Mammary epithelial cell (primary cell): ENCODE data around the genes BHLHE23, NKAIN4 and KCNQ2.

GRCh38 chr20:63006745-63007600, at the start of gene BHLHE23:
Gene BHLHE23 (minus strand): TSS chr20:63006964.
- CAGE, long polyA plus RNA: no peak
- RRBS: 4% methylated on average over 35 of the region's 97 CpGs

- CAGE, long polyA plus RNA: no peak
- RRBS: 7% methylated on average over 29 of the region's 46 CpGs
Observed at GRCh38 chr20:63254292-63254671, at the start of gene NKAIN4. Gene NKAIN4 (minus strand): TSS chr20:63254463.

GRCh38 chr20:63254672-63254843, 295 bp upstream of the NKAIN4 start:
- CAGE, long polyA plus RNA: no peak
- RRBS: 82% methylated on average over 5 of the region's 18 CpGs

DNA sequence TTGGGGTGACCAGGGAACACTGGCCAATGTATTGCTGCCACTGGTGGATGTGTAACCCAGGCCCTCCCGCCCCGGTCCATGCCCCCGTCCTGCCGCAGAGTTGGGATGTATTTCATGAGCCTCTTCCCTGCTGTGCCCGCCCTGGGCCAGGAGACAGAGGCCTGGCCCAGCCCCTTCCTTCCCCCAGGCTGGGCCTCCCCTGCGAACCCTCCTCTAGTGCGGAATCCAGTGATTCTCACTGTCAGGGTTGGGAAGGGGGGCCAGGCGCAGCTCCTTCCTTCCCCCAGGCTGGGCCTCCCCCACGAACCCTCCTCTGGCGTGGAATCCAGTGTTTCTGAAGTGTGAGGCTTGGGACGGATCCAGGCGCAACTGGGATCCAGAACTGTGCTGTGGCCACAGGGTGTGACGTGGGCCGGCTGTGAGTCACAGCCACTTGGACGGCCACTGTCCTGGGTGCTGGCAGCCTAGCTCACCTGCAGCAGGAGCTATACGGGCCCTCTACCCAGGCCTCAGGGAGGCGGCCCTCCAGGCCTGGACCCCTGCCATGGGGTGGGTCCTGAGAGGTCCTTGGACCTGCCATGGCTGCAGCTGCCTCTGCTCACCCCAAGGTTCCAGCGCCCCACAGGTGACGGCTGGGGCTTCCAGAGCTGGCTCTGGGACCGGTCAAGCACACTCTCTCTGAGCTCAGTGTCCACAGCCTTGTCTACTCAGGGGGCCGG, 28.3 kb downstream of the COL20A1 start:
- CAGE, long polyA plus RNA: no peak
- RRBS: no CpG with 5 or more reads among the region's 21 CpGs

DNA sequence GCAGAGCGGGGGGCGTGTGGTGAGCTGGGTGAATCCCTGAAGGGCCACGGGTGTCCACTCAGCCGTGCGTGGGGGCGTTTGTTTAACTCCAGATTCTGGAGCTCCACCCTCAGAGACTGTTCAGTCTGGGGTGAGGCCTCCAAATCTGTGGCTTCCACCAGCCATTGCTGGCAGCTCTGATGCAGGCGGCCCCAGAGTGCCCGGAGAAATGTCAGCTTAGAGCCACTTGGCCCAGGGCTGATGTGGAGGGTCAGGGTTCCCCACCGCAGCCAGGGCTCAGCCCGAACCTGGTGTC, 2.6 kb upstream of the CHRNA4 start:
- CAGE, long polyA plus RNA: no peak
- RRBS: no CpG with 5 or more reads among the region's 10 CpGs

DNA sequence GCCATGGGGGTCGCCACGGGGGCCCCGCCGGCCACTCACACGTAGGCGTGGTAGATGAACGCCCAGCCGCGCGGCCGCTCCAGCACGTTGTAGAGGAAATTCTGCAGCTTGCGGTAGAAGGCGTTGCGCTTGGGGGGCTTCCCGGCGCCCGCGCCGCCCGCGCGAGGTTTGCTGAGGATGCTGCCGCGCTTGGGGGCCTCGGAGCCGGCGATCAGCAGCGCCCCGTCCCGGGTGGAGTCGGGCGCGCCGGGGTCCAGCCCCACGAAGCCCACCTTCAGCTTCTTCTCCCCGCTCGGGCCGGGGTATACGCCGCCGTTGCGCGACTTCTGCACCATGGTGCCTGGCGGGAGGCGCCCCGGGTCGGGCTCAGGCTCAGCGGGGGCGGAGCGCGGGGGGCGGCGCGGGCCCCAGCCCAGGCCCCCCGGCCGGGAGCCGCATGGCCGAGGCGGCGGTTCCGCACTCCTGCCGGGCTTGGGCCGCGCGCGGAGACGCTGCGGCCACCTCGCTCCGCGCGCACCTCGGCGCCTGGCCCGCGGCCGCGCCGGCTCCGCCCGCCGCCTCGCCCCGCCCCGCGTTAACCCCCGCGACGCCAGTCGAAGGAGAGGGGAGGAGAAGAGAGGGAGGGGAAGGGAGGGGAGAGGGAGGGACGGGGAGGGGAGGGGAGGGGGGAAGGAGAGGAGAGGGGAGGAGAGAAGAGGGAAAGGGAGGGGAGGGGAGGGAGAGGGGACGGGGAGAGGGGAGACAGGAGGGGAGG, at the start of gene KCNQ2:
TSS of gene KCNQ2 (minus strand) at position 527 of the 754 bp plus-strand sequence.
- CAGE, long polyA plus RNA: no peak
- RRBS: 4% methylated on average over 61 of the region's 93 CpGs

DNA sequence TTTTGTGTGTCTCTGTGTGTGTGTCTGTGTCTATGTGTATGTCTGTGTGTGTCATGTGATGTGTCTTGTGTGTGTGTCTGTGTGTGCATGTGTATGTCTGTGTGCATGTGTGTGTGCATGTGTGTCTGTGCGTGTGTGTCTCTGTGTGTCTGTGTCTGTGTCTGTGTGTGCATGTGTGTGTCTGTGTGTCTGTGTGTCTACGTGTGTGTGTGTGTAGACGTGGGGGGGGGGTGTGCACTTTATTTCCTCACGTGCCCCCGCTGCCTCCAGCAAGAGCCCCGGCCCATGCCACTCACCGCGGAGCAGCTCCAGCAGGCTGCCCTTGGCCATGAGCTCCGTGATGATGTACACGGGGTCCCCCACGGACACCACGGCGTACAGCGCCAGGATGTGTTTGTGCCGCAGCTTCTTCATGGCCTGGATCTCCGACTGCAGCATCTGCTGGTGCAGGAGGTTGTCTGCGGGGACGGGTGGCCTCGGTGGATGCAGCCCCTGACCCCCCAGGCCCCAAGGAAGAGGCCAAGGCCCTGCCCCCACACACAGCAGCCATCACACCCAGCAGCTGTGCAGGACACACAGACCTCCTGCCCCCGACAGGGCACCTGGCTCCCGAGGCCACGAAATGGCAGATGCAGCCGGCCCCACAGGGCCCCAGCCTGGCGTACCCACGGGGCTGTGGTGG, 4.8 kb downstream of the PTK6 start:
- CAGE, long polyA plus RNA: no peak
- RRBS: no CpG with 5 or more reads among the region's 25 CpGs

GRCh38 chr20:63570502-63571124, 3.4 kb downstream of the HELZ2 start:
- CAGE, long polyA plus RNA: no peak
- RRBS: 95% methylated on average over 3 of the region's 21 CpGs

GRCh38 chr20:63588649-63589311, 14.7 kb upstream of the HELZ2 start:
- CAGE, long polyA plus RNA: no peak
- RRBS: 73% methylated on average over 2 of the region's 17 CpGs

GRCh38 chr20:63734073-63734930, 2.2 kb upstream of the LIME1 start:
- CAGE, long polyA plus RNA: no peak
- RRBS: 97% methylated on average over 3 of the region's 24 CpGs

GRCh38 chr20:63807769-63808158, 23.3 kb downstream of the ZBTB46 start:
- CAGE, long polyA plus RNA: no peak
- RRBS: no CpG with 5 or more reads among the region's 30 CpGs

GRCh38 chr20:63834670-63835630, 3.9 kb upstream of the ZBTB46 start:
- CAGE, long polyA plus RNA: no peak
- RRBS: 15% methylated on average over 5 of the region's 24 CpGs

DNA sequence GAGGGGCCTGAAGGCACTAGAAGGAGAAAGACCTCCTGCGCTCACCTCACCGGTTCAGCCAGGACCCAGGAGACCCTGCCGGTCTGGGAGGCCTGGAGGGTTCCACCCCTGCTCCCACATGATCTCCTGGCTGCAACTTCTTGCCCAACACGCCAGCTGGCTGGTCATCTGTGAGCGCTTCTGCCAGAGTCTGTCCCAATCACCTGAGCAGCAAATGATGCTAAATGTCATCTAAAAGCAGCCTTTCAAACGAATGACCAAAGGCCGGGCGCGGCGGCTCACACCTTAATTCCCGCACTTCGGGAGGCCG, 12.8 kb upstream of the ABHD16B start:
- CAGE, long polyA plus RNA: no peak
- RRBS: no CpG with 5 or more reads among the region's 13 CpGs

DNA sequence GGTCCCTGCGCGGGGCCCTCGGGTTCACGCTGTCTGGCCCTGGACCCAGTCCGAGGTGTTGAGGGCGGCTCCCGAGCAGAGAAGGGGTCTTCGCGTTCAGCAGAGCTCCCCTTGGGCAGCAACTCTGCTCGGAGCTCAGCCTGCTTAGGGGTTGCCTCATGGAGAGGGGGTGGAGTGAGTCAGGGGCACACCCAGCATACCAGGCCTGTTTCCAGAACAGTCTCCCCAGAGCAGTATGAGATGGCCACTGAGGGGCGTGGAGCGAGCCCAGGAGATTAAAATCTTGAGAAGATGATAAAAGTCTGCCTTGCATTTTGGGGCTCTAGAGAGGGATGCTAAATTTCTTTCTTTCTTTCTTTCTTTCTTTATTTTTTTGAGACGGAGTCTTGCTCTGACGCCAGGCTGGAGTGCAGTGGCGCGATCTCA, 692 bp downstream of the TPD52L2 start:
- CAGE, long polyA plus RNA: no peak
- RRBS: no CpG with 5 or more reads among the region's 16 CpGs

DNA sequence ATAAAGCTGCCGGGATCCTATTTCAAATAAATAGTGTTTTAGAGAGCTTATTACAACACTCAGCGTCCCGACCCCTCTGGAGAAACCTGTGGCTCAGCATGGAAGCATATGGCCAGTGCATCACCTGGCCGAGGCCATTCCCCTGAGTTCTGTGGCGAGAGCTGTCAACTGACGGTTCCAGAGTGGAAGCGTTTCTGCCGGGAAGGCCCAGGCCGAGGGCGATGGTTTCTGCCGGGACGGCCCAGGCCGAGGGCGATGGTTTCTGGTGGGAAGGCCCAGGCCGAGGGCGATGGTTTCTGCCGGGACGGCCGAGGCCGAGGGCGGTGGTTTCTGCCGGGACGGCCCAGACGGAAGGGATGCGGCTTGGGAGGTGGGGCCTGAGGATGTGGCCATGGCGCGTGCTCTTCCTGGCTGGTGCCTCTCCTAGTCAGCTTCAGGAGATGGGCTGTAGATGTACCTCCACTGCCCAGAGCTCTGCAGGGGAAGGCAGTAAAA, 12.6 kb downstream of the TPD52L2 start:
- CAGE, long polyA plus RNA: no peak
- RRBS: 93% methylated on average over 7 of the region's 27 CpGs

- CAGE, long polyA plus RNA: no peak
- RRBS: no CpG with 5 or more reads among the region's 8 CpGs
Observed at GRCh38 chr20:63882648-63883157, 12.2 kb upstream of the DNAJC5 start.

- CAGE, long polyA plus RNA: no peak
- RRBS: no CpG with 5 or more reads among the region's 9 CpGs
Observed at GRCh38 chr20:63897807-63898466, 3.0 kb downstream of the DNAJC5 start.

GRCh38 chr20:64050160-64050377, 630 bp upstream of the SOX18 start:
- CAGE, long polyA plus RNA: no peak
- RRBS: no CpG with 5 or more reads among the region's 4 CpGs

DNA sequence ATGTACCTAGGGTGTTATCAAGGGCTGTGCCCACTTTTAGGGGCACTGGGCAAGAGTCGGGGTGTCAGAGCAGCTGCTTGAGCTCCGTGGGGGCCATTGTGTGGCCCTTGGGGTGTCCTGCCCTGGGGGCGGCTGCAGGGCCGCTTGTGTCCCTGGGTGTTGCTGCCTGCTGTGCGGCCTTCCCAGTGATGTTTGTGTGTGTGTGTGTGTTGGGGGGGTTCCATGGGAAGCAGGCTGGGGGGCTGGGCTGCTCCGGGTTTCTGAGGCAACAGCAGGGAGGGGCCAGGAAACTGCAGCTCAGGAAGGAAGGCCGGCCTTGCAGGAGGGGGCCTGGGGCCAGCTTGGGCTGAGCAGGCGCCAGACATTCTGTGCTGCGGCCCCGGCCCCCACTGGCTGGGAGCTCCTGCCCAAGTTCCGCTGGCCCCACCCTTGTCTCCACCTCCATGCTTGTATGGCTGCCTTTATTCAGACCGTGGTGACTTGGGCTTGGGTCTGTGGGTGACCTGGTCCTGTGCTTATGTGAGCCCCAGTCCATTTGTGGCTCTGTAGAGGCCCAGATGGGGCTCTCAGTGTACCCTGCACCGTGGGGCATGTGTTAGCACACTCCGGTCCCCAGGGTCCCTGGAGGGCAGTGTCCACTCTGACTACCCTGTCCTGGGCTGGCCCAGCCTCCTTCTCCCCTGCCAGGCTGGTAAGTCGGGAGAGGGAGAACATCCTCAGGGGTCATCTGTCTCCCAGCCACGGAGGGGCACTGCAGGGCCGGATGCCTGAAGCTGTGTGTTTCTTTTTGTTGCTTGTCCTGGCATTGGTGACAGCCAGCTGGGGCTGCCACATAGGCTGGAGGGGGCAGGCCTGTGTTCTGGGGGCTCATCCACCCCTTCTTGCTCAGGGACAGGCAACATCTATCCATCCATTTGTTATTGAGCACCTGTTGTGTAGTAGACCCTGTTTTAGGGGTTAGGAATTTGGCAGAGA, 4.6 kb upstream of the SOX18 start:
- CAGE, long polyA plus RNA: no peak
- RRBS: 22% methylated on average over 5 of the region's 17 CpGs